ENCODE data around the genes CHKA and C11orf24.

- PRO-cap: no peak
Observed at GRCh38 chr11:67612113-67612442, 5.3 kb downstream of the NDUFV1 start.

- PRO-cap: bidirectional peak, plus-strand start at chr11:67616709, minus-strand start at chr11:67616575
Observed at GRCh38 chr11:67616231-67616814, 9.6 kb downstream of the NDUFV1 start.

DNA sequence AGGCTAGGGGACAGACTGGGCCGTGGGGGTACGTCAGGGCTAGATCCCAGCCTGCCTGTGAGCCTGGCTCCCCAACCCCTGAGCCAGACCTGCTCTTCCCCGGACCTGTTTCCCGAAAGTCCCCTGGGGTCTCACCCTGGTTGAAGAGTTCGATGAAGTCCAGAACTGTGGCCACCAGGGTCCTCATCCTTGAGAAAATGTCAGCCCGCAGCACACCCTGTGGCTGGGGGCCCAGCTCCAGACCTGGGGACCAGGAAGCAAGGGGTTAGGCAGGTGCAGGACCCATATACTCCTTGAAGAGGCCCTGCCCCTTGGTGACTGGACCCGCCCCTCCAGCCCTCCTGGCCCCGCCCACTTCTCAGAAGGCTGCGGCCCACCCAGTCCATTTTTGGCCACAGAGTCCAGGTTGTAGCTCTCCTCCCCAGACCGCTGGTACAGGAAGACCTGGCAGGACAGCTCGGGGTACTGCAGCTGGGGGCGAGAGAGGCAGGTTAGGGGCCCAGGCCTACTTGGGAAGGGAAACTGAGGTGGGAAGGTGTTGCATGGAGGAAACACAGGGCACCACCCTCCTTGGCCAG is 5.4 kb upstream of the TBX10 start:
- PRO-cap: no peak

DNA sequence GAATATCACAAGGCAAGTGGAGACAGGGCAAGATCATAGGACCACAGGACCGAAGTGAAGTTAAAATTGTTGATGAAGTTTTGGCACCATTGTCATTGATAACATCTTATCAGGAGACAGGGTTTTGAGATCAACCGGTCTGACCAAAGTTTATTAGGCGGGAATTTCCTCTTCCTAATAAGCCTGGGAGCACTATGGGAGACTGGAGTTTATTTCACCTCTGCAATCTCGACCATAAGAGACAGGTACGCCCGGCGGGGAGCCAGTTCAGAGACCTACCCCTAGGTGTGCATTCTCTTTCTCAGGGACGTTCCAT is 160.7 kb downstream of the UNC93B1 start:
- PRO-cap: no peak

DNA sequence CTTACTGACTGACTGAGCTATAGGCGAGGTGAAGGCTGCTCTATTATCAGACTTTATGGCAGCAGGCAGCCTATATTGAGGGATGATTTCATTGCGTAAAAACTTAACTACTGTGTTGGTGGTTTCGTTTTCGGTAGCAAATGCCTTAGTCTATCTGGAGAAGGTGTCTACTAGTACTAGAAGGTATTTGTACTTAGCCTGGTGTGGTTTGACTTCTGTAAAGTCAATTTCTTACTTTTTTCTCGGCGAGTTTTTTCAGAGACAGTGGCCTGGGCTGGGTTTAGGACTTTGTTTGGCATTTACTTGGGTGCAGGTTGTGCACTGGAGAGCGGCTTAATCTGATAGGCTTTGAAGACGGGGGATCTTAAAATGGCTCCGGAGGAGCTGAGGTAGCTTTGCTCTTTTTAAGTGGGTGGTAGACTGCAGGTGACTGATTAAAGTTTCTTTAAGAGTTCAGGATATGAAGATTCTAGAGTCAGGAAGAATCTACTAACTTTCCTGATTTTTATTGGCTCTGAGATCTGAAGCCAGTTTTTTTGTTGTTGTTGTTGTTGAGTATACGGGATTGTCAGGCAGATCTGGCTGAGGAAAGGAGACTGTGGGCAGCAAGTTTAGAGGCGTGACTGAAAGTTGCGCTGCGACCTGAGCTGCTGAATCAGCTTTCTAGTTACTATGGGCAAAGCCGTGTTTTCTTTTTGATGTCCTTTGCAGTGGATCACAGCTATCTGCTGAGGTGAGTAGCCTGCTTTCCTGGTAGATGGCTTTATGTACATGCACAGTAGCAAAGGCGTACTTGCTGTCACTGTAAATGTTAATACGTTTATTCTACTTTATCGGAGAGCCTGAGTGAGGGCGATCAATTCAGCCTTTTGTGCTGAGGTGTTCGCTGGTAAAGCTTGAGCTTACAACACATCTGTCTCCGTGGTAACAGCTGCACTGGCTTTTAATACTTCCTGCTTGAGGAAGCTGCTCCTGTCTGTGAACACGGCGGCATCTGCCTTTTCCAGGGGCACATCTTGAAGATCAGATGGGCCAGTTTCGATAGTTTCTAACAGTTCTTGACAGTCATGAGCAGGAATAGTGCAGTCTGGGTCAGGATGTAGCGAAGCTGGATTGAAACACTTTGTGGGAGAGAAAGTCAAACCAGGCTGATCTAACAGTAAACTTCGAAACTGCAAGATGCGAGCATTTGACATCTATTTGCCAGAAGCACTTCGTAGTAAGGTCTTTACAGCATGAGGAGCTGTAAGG is 119.2 kb downstream of the UNC93B1 start:
- PRO-cap: no peak

DNA sequence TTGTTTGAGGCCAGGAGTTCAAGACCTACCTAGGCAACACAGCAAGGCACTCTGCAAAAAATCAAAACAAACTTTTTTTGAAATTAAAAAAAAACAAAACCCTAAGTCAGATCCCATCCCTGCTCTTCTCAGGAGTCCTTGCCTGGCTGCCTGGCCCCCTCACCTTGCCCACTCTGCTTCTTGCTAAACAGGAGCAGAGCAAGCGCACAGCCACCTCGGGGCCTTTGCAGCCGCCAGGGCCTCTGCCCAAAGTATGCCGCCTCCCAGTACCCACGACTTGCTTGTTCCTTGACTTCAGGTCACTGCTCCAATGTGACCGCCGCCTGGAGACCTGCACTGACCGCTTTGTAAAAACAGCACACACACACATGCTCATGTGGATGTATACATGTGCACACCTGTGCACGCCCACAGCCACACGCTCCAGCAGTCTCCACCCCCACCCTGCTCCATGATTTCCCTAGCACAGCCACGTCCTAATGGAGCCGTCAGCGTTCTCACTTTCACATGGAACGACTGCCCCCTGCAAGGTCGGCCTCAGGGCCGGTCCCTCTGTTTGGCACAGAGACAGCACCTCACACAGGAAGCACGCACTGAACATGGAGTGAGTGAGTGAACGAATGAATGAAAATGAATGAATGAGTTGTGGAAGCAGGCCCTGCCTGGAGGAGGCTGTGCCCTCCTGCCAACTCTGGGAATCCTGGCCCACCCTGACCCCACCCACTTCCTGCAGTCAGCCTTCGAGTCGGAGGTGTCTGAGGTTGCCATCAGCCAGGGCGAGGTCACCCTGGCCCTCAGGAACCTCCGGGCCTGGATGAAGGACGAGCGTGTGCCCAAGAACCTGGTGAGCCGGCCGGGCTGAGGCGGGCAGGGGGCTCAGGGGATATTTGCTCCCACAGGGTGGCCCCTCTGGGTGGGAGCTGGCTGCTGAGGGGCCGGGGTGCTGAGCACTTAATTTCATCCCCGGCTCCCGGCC is 8.0 kb downstream of the ALDH3B1 start:
- PRO-cap: no peak

DNA sequence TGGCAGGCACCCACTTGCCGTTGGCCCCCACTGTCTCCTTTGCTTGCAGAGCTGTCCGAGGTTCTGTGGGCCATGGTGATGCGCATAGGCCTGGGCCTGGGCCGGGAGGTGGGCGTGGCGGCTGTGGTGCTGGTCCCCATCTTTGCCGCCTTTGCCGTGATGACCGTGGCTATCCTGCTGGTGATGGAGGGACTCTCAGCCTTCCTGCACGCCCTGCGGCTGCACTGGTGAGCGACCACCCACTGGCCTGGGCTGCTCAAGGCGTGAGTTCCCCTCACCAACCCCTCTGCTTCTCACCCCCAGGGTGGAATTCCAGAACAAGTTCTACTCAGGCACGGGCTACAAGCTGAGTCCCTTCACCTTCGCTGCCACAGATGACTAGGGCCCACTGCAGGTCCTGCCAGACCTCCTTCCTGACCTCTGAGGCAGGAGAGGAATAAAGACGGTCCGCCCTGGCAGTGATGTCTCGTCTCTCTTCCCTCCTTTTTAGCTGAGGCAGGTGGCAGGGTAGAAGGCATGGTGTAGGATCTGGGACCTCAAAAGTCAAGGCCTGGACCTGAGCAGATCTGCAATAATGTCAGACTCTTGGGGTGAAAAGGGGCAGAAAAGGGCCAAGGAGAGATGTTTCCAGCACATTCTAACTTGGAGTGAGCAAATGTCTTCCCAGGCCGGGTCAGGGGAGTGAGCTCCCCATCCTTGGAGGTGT is 11.8 kb downstream of the TCIRG1 start:
- PRO-cap: no peak

GRCh38 chr11:68121243-68122069 is at the start of gene CHKA:
TSS of gene CHKA (minus strand) at chr11:68121388.
- PRO-cap: bidirectional peak, plus-strand start at chr11:68121650, minus-strand start at chr11:68121388; bidirectional peak, plus-strand start at chr11:68121911, minus-strand start at chr11:68121827

DNA sequence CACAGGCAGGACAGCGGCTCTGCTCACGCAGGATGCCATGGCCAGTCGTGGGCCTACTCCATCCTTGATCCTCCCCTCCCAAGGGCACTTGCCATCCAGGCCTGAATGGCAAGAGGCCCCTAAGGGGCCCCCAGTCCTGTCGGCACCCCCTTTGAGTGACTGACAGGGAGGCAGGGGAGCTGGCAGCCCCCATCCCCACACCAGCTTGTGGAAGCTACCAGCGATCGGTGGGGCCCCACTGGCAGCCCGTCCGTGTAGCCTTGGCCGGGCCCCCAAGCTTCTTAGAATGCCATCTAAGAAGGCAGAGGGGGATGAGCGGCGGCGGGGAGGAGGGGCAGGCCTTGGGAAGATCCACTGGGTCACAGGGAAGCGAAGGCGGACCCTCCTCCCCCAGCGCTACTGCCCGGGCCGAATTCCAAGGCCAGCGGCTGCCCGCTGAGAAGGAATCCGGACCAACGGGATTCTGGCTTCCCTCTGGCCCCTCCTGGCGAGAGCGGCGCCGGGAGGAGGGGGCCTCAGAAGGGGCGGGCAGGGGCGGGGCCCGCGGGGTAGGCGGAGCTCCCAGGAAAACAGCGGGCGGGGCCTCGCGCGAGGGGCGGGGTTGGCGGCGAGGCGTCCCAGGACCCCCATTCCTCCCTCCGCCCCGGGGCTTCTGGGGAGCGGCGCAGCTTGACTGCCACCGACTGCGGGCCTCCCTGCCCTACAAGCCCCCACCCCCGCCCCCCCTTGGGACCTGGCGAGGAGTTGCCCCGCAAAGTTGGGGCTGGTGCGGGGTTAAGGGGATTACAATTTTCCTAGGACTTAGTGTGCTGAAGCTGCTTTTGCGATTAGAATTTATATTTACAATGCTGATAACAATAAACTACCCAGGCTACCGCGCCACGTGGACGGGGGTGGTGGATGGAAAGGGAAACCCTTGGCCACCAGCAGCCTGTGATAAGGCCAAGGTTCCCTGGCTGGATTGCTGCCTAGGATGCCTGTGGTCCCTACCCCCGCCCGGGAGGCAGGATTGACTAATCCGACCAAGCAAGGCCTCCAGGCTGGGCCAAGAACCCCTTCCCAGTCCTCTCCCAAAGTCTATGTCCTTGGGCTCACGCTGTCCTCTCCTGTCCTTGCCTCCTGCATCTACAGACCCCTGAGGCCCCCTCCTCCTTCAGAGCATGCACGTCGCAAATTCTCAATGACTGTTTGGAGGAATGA is 7.2 kb upstream of the CHKA start:
- PRO-cap: bidirectional peak, plus-strand start at position 601 of the sequence, minus-strand start at position 495 of the sequence

DNA sequence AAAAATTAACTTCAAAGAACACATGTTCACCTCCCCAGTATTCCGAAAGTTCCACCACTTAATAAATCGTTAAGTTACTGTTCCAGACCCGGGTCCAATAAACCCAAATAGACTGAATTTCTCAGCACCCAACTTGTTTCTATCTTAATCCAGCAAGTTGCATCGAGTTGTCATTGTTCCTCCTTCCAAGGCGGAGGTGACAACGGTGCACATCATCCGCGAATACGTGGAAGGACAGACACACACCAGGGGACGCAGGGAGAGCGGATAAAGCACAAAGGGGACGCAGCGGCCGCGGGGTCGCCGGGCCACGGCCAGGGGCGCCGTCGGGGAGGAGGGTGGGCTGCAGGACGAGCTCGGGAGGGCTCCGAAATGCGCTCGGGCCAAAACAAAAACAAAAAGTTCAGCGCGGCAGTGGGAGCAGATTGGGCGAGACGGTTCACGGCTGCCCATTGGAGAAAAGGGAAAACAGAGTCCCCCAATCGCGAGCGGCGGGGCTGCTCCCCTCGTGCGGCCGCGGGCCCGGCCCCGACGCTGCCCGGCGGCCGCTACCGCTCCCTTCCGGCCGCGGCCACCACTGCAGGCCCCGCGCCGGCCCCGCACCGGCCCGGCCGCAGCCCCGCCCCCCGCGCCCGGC is 624 bp downstream of the KMT5B start:
- PRO-cap: bidirectional peak, plus-strand start at position 531 of the sequence, minus-strand start at position 533 of the sequence

DNA sequence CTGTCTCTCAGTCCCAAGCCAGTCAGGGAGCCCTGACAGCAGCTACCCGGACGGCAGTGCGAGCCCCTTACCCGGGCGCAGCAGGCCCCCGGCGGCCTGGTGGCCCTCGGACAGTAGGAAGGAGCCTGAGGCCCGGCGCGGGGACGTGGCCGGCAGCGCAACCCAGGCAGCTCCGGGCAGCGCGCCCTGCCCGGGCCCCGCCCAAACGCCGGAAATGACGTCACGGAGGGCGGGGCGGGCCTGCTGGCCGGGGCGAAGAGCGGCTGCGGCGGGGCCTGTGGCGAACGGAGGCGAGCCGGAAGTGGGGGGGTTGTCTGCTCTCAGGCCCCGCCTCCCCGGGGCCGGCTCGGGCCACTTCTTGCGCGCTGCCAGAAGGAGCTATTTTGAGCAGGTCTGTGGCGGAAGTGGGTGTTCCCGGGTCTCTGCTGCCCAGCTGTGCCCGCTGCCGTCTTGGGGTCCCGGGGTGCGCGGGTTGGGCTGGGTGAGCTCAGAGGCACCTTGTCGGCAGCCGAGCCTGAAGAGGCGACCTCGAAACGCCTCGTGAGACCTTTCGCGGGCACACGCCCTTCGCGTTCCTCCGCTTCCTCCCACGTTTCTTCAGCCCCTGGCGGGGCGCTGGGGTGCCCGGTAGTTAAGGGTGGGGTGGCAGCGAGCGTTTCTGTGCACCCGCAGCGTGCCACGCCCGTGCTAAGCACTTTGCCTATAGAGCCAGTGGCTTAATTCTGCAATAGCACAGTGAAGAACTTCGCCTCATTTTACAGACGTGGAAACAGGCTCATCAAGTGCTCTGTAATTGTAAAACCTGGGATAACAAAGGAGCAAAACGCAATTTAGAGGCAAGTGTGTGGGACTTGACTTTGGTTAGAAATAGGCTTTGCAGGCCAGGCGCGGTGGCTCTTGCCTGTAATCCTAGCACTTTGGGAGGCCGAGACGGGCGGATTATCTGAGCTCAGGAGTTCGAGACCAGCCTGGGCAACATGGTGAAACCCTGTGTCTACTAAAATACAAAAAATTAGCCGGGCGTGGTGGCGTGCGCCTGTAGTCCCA is at the start of gene C11orf24:
Gene C11orf24, minus strand, starts transcription at position 188 of the 1,047 bp plus-strand sequence.
- PRO-cap: bidirectional peak, plus-strand start at position 381 of the sequence, minus-strand start at position 215 of the sequence

DNA sequence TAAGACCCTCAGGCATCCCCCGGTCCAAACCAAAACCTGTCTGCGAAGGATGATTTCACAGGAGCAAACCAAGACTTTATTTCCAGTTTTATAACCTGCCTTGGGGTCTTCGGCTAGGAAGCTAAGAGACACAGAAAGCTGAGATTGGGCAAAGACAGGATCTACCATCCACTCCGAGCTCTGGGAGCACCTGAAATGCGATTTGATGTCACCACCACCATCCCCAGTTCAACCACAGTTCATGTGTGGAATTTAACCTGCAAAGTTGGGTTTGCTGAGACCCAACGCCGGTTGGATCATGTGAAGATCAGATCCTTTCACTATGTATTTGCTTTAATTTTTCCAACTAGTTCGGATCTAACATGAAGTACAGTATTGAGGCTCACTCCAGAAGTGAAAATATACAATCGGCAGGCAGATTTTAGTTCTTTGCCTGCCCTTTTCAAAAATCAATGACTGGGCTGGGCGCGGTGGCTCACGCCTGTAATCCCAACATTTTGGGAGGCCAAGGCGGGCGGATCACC is 1.3 kb upstream of the C11orf24 start:
- PRO-cap: no peak

GRCh38 chr11:68276141-68276623 is 4.4 kb upstream of the C11orf24 start:
- PRO-cap: no peak

GRCh38 chr11:68296662-68297391 is 15.6 kb upstream of the LRP5 start:
- PRO-cap: no peak

DNA sequence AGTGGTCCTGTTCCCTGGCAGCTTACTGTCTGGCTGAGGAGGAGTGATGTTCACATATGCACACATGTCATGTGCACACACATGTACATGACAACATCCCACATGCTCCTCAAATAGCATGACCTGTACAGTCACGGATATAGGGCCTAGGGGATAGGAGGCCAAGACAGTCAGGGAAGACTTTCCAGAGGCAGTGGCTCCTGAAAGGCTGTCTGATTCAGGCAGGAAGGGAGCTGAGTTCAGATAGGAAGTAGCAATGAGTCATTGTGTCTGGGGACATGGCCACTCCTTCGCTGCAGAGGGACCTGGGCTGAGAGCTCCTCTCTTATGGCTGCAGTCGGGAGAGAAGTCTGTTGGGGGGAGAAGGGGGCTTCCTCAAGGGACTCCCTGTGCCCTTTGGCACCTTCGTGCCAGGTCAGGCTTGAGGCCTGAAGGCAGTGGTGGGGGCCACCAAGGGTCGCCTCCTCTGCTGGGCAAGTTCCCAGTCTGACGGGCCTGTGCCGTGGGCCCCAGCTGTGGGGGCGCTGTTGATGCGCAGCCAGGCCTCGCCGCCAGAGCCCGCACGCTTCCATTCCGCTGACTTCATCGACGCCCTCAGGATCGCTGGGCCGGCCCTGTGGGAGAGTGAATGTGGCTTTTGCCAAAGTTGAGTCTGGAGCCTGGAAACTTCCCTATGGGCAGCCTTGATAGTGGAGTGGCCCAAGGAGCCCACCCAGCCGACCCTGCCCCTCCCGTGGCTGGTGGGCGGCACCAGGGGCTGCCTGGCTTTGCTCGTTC is 23.0 kb upstream of the PPP6R3 start:
- PRO-cap: no peak

GRCh38 chr11:68469903-68470699 is 9.5 kb downstream of the PPP6R3 start:
- PRO-cap: no peak

GRCh38 chr11:68725916-68726309 is 25.4 kb downstream of the TESMIN start:
- PRO-cap: no peak

GRCh38 chr11:68818070-68818668 is 23.5 kb downstream of the CPT1A start:
- PRO-cap: no peak

DNA sequence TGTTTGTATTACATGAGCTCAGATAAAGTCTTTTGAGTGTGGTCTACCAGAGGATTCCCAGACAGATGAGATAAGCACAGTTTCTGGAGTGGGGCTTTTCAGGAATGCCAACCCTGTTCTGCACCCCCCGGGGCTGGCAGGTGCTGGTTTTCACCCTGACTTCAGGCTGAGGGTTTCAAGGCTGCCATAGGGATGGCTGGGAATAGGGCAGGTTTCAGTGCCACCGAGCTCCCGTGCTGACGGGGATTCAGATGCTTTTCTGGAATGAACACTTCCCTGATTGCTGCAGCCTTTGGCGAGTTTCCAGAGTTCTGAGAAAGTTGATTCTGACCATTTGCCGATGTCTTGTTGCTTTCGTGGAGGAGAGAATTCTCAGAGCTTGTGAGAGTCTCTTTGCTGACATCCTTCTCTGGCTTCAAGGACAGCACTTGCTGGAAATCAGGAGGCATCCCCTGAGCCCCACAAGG is 24.1 kb downstream of the IGHMBP2 start:
- PRO-cap: no peak

DNA sequence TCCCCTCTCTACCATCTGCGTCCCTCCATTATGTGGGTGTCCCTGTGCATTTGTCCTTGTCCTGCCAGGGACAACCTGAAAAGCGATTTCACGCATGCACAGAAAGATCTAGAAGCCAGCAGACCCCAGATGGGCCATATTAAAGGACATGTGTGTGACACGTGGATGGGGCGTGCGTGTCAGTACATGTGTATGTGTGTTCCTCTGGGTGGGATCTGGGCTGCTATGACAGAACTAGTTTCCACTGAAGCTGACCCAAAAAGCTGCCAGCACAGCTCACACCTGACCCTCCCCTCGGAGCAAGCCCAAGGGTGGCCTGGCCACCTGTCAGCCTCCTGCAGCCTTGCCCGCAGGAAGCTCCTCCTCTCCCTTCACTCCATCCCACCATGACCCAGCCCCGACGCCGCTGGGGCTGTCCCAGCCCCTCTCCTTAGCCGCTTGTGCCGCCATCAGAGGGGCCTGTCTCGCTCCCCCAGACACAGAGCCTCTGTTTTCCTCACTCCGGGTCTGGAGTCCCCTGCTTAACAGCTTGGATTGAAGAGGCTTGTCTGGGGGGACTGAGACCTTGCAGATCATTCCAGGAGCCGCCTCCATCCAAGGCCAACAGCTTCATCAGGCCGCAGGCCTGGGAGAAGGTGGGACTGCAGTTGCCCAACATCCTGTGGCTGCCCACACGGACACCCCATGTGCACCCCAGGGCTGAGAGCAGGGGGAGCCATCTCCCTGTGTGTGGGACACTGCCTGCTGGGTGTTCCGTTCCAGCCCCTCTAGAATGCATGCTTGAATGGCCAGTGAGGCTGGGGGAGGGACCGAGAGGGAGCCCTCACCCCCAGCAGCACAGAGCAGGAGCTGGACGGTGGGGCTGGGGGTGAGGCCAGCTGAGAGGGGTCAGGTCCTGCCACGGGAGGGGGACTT is 875 bp downstream of the MRGPRF start:
- PRO-cap: no peak

Data from left ventricle myocardium (tissue), 1 donor.